ENCODE measurements around a stretch of chr7.

GRCh38 chr7:65251782-65252848, 121.5 kb upstream of the ZNF92 start:
- PRO-cap, 4 experiments = peak in 4 of 4 experiments; most common plus-strand start chr7:65252367 (in 3); most common minus-strand start chr7:65252300 (in 1)
- RAMPAGE, long total RNA, 2 experiments = no peak in any of the 2 experiments

GRCh38 chr7:65952988-65953637, 28.9 kb downstream of the GUSB start:
- PRO-cap, 4 experiments = peak in 4 of 4 experiments; most common minus-strand start chr7:65953442 (in 4)
- RAMPAGE, long total RNA, 2 experiments = no peak in any of the 2 experiments

DNA sequence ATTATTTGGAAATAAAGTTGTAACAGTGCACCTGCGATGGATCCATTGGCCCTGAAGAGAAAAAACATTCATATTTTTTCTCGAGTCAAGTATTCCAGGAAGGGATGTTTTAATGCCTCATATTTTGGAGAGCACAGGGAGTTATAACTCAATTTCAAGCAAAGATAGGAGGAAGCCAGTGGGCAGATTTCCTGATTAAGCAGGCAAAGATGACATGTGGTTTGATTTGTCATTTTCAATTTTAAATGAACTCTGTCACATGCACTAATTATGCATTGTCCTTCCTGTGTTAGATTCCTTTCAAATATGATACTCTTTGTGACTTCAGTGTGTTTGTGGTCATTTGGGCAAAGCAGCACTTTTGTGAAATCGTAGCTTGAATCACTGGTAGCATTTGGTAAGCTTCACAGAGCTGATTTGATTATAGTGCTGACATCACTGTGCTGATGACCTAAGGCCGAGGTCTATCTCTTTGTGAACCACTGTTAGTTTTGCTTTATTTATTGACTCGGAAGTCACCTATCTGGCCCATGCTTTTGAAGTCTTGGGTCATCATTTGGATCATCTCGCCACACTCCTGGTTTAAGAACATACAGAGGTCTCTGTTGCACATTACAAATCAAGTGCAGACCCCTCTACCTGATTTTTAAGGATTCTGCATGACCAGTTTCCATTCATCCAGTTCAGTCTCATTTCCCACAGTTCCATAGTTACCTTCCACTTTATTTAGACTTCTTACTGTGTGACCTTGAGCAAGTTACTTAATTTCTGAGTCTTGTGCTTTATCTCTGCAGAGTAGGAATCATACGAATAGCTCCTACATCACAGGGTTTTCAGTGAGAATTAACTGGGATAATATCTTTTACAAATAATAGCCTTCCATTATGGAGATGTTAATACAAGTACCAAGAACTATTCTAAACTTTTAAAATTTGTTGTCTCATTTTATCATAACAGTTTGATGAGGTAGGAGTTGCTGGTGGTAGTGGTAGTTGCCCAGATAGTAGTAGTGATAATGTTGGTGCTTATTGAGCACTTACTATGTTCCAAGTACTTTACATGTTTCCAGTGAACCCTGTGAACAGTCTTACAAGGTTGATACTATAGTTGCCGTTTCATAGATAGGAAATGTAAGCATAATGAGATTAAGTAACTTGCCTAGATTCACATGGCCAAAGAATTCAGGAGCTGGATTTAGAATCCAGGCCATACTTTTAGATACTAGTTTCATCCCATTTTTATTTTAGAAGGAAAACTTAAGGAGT, 11.5 kb downstream of the CRCP start:
- PRO-cap, 4 experiments = peak in 4 of 4 experiments; most common plus-strand start position 552 of the sequence (in 4); most common minus-strand start position 308 of the sequence (in 3)
- RAMPAGE, long total RNA, 2 experiments = no peak in any of the 2 experiments

DNA sequence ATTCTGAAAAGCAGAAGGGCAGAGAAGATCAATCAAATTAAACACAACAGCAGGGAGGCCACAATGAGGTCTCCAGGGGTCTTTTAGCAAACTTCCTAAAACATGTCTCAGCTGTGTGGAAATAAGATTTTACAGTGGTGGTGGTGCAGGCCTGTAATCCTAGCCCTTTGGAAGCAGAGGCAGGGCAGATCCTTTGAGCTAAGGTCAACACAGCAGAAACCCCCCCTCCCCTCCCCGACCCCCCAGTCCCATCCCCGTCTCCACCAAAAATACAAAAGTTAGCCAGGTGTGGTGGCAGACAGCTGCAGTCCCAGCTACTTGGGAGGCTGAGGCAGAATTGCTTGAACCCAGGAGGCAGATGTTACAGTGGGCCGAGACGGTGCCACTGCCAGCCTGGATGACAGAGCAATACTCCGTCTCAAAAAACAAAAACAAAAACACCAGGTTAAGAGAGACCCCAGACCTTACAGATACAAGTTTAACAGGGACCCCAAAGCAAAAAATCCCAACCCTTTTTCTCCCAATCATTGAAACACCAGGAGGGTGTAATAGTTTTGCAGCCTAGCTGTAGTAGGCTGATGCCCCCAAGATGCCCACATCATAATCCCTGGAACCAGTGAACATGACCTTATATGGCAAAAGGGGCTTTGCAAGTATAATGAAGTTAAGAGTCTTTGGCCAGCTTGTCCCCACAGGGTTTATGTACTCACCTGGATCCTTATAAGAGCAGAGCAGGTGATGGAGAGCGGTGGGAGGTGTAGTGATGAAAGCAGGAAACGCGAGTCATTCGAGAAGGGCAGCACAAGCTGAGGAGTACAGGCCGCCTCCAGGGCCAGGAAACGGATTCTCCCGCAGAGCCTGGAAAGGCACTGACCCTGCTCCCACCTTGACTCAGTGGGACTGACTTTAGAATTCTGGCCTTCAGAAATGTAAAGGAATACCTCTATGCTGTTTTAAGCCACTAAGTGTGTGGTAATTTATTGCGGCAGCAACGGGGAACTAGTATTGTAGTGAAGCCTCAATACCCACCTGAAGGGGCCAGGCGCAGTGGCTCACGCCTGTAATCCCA, 138.0 kb upstream of the KCTD7 start:
- PRO-cap, 4 experiments = no peak in any of the 4 experiments
- RAMPAGE, long total RNA, 2 experiments = no peak in any of the 2 experiments

DNA sequence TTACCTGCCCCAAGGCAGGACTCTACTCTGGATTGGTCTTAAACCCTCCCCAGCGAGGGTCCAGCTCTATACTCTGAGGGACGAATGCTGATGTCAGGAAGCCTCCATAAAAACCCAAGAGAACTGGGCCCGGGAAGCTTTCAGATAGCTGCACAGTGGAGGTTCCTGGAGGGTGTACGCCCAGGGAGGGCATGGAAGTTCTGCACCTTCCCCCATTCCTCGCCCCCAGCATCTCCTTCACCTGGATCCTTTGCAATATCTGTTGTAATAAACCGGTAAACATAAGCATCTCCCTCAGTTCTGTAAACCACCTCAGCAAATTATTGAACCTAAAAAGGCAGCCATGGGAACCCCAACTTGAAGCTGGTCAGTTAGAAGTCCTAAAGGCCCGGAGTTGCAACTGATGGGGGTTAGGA, 47.4 kb upstream of the KCTD7 start:
- PRO-cap, 4 experiments = no peak in any of the 4 experiments
- RAMPAGE, long total RNA, 2 experiments = no peak in any of the 2 experiments

GRCh38 chr7:66737687-66738251, 2.8 kb upstream of the RABGEF1 start:
- PRO-cap, 4 experiments = no peak in any of the 4 experiments
- RAMPAGE, long total RNA, 2 experiments = no peak in any of the 2 experiments

GRCh38 chr7:66741781-66742050, 1.2 kb downstream of the RABGEF1 start:
- PRO-cap, 4 experiments = no peak in any of the 4 experiments
- RAMPAGE, long total RNA, 2 experiments = no peak in any of the 2 experiments

DNA sequence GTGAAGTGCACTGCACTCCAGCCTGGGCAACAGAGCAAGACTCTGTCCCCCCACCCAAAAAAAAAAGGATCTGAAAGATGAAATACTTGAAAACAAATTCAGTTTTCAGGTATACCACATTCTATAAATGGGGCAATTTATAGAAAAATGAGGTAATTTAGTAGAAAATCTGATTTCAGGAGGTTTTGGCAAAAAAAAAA, 1.7 kb downstream of the SBDS start:
- PRO-cap, 4 experiments = no peak in any of the 4 experiments
- RAMPAGE, long total RNA, 2 experiments = no peak in any of the 2 experiments

- PRO-cap, 4 experiments = no peak in any of the 4 experiments
- RAMPAGE, long total RNA, 2 experiments = no peak in any of the 2 experiments
Observed at GRCh38 chr7:66994127-66994369, 1.3 kb downstream of the SBDS start.

- PRO-cap, 4 experiments = no peak in any of the 4 experiments
- RAMPAGE, long total RNA, 2 experiments = no peak in any of the 2 experiments
Observed at GRCh38 chr7:68529177-68529673, 1069.0 kb upstream of the AUTS2 start.

- PRO-cap, 4 experiments = no peak in any of the 4 experiments
- RAMPAGE, long total RNA, 2 experiments = no peak in any of the 2 experiments
Observed at GRCh38 chr7:68562045-68562511, 1036.2 kb upstream of the AUTS2 start.

DNA sequence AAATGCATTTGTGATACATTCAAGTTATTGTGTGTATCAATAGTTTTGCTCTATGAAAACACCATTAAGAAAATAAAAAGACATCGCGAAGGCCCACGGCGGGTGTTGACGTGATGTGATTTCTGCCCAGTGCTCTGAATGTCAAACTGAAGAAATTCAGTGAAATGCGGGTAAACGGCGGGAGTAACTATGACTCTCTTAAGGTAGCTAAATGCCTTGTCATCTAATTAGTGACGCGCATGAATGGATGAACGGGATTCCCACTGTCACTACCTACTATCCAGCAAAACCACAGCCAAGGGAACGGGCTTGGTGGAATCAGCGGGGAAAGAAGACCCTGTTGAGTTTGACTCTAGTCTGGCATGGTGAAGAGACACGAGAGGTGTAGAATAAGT, 536.0 kb upstream of the AUTS2 start:
- PRO-cap, 4 experiments = peak in 1 of 4 experiments; most common plus-strand start position 97 of the sequence (in 1)
- RAMPAGE, long total RNA, 2 experiments = no peak in any of the 2 experiments

GRCh38 chr7:69108073-69108402, 490.2 kb upstream of the AUTS2 start:
- PRO-cap, 4 experiments = peak in 4 of 4 experiments; most common minus-strand start chr7:69108176 (in 4)
- RAMPAGE, long total RNA, 2 experiments = no peak in any of the 2 experiments

GRCh38 chr7:69597126-69597625, 1.1 kb upstream of the AUTS2 start:
- PRO-cap, 4 experiments = peak in 1 of 4 experiments; most common plus-strand start chr7:69597494 (in 1)
- RAMPAGE, long total RNA, 2 experiments = no peak in any of the 2 experiments

DNA sequence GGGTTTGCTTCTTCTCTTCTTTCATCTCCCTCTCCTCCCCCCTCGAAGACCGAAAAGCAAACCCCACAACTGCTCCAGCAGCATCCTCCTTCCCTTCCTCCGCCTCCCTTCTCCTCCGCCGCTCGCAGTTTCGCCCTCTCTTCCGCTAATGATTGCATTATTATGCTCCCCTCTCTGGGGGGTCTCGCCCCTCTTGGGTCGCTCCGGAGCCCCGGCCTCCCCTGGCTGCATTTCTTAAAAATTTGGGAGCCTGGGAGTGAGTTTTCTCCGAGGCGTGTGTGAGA, 467 bp downstream of the AUTS2 start:
- PRO-cap, 4 experiments = no peak in any of the 4 experiments
- RAMPAGE, long total RNA, 2 experiments = no peak in any of the 2 experiments

GRCh38 chr7:69645772-69646139, 47.5 kb downstream of the AUTS2 start:
- PRO-cap, 4 experiments = no peak in any of the 4 experiments
- RAMPAGE, long total RNA, 2 experiments = no peak in any of the 2 experiments

- PRO-cap, 4 experiments = no peak in any of the 4 experiments
- RAMPAGE, long total RNA, 2 experiments = no peak in any of the 2 experiments
Observed at GRCh38 chr7:69708835-69709422, 110.7 kb downstream of the AUTS2 start.

GRCh38 chr7:70208380-70209251, 610.3 kb downstream of the AUTS2 start:
- PRO-cap, 4 experiments = no peak in any of the 4 experiments
- RAMPAGE, long total RNA, 2 experiments = no peak in any of the 2 experiments

GRCh38 chr7:70369224-70369554, 762.8 kb upstream of the GALNT17 start:
- PRO-cap, 4 experiments = no peak in any of the 4 experiments
- RAMPAGE, long total RNA, 2 experiments = no peak in any of the 2 experiments

DNA sequence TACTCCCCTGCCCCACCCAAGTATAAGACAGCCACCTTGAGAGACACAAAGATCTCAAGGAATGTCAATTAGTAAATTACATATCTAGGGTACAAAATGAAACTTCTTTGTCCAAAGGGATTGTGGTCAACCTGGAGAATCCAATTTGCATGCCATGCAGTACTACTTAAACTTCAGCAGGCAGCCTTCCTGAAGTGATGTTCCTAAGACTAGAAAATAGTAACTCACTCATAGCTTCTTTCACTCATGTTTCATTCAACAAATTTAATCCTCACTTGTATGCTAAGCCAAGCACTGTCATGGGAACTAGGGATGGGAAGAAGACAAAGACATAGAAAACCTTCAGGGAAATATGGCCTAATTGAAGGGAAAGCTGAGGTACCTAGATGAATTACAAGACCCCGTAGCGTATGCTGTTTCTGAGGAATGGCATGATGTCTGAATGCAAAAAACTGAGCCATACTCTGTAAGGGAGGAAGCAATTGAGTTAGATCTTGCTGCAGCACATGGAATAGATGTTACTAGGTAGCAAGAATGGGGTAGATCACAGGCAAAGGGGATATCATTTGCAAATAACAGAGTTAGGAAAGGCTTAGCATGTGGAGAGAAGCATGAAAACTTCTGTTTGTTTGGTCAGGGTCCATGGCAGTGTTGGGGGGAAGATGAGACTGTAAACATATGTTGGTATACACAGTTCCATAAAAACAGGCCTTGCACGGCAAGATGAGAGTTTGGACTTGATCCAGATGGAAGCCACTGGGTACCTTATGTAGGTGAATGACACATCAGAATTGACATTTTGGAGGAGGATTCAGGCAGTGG, 681.8 kb upstream of the GALNT17 start:
- PRO-cap, 4 experiments = no peak in any of the 4 experiments
- RAMPAGE, long total RNA, 2 experiments = no peak in any of the 2 experiments